Ishikawa (cell line): ENCODE data around the genes TSG101, MISFA and PTPN5.

GRCh38 chr11:15816029-15817134 lies 540.0 kb downstream of the SOX6 start:
- RRBS, result no CpG with 5 or more reads among the region's 5 CpGs

DNA sequence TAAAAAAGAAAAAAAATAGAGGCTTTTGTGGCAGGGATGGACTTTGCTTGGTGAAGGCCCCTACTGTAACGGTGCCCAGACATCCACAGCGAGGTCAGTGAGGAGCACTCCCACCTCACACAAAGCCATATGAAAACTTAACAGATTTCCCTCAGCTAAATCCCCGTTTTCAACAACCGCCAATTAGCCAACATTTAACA lies 641 bp upstream of the C11orf58 start:
- RRBS, result no CpG with 5 or more reads among the region's 4 CpGs

DNA sequence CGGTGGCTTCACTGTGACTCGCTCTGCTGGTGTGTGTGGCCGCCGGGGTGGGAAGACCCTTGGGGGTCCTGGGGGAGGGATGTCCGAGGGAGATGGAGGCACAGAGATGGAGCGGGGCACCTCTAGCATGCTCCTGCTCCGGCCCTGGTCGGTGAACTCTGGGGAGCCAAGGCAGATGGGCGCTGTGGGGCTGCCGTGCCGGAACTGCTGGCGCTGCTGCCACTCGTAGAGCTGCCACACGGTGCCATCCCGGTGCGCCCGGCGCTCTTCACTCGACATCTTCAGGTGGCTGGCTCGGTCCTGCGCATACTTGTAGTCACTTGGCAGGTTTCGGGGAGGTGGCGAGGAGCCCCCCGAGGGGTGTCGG lies 78.4 kb downstream of the C11orf58 start:
- RRBS, result 96% methylated on average over 14 of the region's 25 CpGs

GRCh38 chr11:16986039-16986717 lies 28.0 kb downstream of the PLEKHA7 start:
- RRBS, result no CpG with 5 or more reads among the region's 4 CpGs

GRCh38 chr11:16992958-16994036 lies 20.9 kb downstream of the PLEKHA7 start:
- RRBS, result no CpG with 5 or more reads among the region's 5 CpGs

GRCh38 chr11:17073474-17074547 lies 3.7 kb downstream of the RPS13 start:
- RRBS, result no CpG with 5 or more reads among the region's 5 CpGs

- RRBS, result no CpG with 5 or more reads among the region's 1 CpG
These were observed 42.9 kb downstream of the PIK3C2A start for GRCh38 chr11:17164868-17165240.

- RRBS, result no CpG with 5 or more reads among the region's 14 CpGs
These were observed 25.7 kb upstream of the KCNJ11 start for GRCh38 chr11:17414073-17414676.

- RRBS, result no CpG with 5 or more reads among the region's 7 CpGs
These were observed 9.6 kb upstream of the SAAL1 start for GRCh38 chr11:18115484-18115824.

DNA sequence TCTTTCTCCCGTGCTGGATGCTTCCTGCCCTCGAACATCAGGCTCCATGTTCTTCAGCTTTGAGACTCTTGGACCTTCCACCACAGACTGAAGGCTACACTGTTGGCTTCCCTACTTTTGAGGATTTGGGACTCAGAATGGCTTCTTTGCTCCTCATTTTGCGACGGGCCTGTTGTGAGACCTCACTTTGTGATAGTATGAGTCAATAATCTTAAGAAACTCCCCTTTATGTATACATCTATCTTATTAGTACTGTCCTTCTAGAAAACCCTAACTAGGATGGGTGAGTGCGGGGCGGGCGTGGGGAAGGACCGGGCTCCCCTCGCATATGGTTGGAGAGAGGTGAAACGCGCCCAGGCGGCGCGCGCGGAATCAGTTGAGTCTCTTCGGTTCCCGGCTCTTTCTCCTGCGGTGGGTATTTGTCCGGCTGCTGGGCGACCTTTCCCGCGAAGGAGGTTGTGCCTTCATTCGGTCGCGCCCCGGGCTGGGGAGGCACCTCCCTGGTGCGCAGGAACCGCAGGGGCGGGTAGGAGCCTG lies 27.8 kb downstream of the SAA4 start:
- RRBS, result 79% methylated on average over 15 of the region's 30 CpGs

GRCh38 chr11:18310738-18311418 lies 11.1 kb downstream of the HPS5 start:
- RRBS, result no CpG with 5 or more reads among the region's 6 CpGs

DNA sequence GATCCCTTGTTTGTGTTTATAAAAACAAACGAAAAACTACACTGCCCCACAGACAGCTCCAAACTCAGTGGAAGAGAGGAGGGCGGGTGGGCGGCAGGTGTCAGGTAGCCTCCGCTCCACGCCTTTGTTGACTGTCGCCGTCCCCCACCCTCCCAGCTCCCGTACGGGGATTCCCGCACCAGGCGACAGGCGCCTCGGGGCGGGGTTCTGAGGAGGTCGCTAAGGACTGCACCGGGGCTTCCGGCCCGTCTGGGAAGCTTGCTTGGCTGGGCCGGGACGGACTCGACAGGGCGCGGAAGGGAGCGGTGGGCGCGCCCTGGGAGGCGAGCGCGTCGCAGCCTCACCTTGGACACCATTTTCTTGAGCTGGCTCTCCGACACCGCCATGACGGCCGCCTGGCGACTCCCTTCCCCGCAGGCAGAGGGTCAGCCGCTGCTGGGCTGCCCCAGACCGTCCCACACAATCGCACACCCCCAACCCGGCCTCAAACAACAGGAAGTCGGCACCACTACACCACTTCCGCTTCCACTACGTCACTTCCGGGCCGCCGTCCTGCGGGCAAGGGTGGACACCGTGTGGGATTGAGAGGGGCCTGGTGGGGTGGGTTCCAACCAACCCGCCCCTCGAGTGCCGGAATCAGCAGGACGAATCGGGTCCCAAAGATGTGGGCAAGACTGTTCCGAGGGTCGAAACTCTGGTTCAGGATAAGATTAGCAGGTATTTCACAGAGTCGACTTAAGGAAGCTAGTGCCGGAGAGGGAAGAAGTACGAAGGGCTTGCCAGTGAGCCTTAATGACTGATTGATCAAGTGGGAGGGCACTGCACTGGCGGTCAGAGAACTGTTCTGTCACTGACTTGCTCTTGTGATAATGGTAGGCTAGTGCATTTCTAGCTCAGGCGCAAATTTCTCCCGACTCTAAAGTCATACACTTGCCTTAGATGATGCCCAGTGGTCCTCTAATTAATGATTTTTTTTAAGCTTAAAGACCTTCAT lies at the start of gene TSG101:
Gene TSG101 (minus strand): TSS at position 512 of the 994 bp plus-strand sequence.
- RRBS, result 1% methylated on average over 16 of the region's 61 CpGs

DNA sequence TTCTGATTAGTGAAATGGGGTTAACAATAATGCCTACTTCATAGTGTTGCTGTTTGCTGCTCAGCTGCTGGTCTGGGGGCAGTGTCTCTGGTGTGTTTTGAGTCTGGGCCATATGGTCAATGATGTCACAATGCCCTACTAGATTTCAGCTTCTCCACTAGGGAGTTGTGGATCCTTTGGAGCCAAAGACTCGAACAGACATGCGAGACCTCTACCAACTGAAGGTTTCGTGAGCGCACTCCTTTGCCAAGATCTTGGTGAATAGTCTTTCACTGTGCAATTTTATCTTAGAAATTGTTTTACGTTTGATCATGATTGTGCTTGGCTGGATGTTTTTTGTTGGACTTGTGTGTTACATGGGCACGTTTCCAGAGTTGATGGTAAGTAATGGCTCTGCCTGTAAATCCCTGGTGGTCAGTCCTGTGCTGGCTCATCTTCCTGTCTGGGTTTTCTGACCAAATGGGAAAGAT lies at the start of gene MISFA:
Gene MISFA (plus strand): TSS at position 172 of the 470 bp plus-strand sequence.
- RRBS, result no CpG with 5 or more reads among the region's 6 CpGs

DNA sequence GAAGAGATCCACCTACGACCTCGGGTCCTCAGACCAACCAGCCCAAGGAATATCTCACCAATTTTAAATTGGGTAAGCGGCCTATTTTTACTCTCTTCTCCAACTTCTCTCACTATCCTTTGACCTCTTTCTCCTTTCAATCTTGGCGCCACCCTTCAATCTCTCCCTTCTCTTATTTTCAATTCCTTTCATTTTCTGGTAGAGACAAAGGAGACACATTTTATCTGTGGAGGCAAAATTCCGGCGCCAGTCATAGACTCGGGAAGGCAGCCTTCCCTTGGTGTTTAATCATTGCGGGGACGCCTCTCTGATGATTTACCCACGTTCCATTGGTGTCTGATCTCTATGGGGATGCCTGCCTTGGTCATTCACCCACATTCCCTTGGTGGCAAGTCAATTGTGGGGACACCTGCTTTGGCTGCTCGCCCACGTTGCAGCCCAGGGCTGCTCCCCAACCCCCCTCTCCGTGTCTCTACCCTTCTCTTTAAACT lies 9.7 kb upstream of the SPTY2D1 start:
- RRBS, result no CpG with 5 or more reads among the region's 13 CpGs

GRCh38 chr11:18791145-18792341 lies at the start of gene PTPN5:
PTPN5 (minus strand) TSS chr11:18791798.
- RRBS, result 30% methylated on average over 40 of the region's 125 CpGs

DNA sequence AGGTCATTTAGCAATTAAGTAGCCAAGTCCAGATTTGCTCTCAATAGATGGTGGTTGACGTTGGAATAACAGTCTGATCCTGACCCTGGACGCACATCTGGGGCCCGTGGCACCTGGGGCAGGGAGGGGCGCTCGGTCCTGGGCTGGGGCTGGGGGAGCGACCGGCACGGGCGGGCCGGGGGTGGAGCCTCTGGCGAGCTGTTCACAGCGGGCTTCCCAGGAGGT lies 234 bp upstream of the ZDHHC13 start:
- RRBS, result 2% methylated on average over 3 of the region's 12 CpGs

DNA sequence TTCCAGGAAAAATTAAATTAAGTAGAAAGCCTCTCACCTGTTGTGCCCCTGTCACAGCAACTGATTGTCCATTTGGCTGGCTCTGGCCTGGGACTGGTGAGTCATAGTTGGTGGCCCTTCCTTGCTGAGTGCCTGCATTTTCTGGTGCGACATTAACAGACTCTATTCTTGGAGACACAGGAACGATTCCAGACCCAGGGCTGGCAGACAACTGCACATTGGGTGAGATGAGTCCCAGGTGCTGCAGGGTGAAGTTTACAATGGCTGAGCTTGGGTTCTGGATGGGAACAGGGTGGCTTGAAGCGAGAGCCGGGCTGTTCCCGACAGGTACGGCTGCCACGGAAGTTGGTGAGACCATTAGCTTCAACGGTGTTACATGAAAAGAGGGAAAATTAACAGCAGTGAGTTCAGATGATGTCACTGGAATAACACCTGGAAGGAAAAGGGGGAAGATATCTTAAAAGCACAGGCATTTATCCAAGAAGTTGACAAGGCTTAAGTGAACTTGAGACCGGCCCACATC lies 15.5 kb downstream of the E2F8 start:
- RRBS, result no CpG with 5 or more reads among the region's 9 CpGs

DNA sequence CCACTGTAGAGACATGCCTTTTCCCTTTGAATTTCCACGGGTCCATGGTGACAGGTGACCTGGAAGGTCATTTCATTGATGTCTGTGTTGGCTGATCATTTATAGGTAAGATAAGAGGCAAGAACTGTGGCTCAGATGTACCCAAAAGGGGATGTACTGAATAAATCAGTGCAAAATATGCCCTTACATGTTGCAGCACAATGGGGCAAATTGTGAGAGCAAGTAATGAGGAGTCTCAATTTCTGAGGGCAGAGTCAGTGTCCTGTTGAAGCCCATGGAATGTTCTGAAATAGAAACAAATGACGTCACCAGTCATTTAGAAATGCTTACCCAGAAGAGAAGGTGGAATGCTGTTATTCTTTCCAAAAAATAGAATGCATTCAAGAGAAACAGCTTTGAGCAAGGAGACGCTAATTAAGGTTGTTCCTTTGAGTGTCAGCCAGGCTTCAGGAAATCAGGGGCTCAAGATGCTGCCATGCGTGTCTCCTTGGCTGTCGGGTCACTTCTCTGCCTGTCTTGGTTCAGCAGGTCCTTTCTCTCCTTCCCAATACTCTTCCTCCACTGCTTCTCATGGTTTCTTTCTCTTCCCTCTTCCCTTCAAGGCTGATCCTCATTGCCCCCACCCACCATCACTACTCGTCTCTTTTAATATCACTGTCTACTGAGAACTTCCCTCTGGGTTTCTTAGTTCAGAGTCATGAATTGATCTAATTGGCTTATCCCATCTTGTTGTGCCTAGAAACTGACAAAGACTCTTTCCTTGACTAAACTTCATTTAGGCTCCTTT lies 118.8 kb upstream of the E2F8 start:
- RRBS, result no CpG with 5 or more reads among the region's 6 CpGs